ENCODE measurements around a stretch of chr17.

DNA sequence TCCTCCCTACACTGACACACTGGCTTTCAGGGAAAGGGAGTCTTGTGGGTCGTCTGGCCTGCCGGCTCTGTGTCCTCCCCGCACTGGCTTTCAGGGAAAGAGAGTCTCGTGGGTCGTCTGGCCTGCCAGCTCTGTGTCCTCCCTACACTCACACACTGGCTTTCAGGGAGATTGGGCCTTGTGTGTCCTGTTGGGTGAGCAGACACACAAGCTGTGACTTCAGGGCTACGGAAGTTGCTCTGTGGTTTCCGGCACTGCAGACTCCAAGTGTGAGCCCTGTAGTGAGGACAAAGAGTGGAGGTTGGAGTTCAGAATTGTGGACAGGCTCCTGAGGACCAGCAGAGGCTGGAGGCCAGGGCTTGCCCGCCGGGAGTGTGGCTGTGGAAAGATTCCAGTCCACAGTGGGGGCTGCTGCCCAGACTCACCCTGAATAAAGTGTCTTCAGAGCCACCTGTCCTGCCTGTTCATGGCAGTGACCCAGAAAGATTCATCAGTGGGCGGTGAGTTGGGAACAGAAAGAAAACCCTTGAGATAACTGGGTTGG, 19.6 kb upstream of the ZNF750 start:
- RRBS, result no CpG with 5 or more reads among the region's 10 CpGs

DNA sequence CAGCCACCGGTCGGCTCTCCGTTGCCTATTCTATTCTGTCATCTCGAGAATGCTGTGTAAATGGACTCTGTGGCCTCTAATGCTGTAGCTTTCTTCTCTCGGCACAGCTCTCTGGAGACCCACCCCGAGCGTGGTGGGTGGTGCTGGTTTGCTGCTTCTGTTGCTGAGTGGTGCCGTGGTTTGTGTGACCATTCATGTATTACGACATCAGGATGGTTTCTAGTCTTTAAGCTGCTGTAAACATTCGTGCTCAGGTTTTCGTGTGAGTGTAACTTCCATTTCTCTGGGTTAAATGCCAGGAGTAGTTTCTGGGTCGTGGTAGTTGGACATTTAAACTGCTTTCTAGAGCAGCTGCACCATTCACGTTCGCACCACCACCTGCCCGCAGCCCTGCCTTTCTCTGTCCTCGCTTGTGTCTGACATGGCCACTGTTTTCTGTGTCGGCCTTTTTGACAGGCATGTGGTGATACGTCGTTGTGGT, 47.6 kb upstream of the ZNF750 start:
- RRBS, result no CpG with 5 or more reads among the region's 19 CpGs

- RRBS, result no CpG with 5 or more reads among the region's 7 CpGs
These were observed 104.7 kb downstream of the B3GNTL1 start for GRCh38 chr17:82946828-82947308.

DNA sequence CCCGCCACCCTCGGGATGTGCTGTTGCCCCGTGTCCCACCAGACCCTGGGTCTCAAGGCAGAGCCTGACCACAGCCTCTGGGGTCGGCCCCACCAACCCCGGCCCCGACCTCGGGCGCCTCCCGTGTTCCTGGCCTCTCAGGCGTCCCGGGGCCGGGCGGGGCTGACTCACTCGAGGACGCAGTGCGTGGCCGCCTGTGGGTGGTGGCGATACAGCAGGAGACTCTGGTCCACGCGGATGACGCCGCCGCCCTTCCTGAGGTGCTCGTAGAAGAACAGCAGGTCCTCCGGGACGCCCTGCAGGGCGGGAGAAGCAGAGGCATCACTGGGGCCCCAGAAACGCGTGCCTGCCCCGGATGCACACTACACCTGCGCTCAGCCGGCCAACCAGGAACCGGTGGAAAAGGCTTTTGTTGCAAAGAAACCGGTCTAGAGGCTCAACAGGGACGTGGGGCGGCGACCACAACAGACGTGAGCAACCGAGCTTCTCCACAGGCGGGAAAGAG, 90.6 kb downstream of the B3GNTL1 start:
- RRBS, result 94% methylated on average over 13 of the region's 40 CpGs

DNA sequence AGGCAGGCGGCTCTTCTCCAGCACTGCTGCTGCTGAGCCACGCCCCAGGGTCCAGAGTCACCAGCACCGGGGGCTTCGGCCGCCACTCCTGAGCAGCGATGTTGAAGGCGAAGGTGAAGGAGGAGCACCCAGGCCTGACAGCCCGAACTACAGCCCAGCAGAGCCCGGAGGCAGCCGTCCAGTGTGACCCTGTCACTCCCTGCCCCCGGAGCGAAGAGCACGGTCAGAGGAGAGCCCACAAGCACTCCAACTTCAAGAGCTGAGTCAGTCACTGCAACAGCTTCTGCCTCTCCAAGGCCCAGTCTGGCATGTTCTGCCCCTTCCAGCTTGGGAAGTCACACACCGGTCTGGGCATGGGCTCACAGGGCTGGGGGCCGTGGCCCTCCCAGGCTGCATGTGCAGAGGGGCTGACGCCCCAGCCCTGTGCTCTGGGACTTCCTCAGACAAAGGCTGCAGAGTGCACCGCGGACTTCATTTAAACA, 41.4 kb downstream of the B3GNTL1 start:
- RRBS, result 92% methylated on average over 7 of the region's 18 CpGs

GRCh38 chr17:83077834-83078264, 1.6 kb upstream of the METRNL start:
- RRBS, result no CpG with 5 or more reads among the region's 7 CpGs

- RRBS, result 94% methylated on average over 5 of the region's 20 CpGs
These were observed 15.8 kb downstream of the METRNL start for GRCh38 chr17:83095222-83095664.

- RRBS, result no CpG with 5 or more reads among the region's 69 CpGs
These were observed 24.0 kb downstream of the METRNL start for GRCh38 chr17:83103086-83104098.

DNA sequence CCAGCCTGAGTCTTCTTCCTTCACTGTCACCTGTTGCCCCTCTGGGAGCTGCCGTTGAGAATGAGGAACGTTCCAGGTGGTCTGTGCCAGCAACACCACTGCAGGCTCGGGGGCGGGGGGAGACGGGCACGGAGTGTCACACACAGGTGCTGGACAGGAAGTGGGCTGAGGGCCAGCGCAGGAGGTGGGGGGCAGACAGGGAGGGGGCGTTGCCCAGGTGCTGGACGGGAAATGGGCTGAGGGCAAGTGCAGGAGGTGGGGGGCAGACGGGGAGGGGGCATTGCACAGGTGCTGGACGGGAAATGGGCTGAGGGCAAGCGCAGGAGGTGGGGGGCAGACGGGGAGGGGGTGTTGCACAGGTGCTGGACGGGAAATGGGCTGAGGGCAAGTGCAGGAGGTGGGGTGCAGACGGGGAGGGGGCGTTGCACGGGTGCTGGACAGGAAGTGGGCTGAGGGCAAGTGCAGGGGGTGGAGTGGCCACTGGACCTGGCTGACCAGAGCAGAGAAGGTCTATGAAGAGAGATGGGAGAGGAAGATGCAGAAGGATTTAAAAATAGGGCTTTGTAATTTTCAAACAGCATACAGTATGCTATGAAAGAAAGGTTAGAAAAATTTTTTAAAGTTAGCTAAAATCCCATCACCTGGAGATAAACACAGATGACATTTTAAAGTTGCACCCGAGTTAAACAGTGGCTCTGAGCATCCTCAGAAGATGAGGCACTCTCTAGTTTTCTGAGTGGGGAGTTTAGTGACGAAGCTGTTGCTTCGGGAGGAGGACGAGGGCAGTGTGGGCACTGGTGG, 28.5 kb downstream of the METRNL start:
- RRBS, result no CpG with 5 or more reads among the region's 21 CpGs

DNA sequence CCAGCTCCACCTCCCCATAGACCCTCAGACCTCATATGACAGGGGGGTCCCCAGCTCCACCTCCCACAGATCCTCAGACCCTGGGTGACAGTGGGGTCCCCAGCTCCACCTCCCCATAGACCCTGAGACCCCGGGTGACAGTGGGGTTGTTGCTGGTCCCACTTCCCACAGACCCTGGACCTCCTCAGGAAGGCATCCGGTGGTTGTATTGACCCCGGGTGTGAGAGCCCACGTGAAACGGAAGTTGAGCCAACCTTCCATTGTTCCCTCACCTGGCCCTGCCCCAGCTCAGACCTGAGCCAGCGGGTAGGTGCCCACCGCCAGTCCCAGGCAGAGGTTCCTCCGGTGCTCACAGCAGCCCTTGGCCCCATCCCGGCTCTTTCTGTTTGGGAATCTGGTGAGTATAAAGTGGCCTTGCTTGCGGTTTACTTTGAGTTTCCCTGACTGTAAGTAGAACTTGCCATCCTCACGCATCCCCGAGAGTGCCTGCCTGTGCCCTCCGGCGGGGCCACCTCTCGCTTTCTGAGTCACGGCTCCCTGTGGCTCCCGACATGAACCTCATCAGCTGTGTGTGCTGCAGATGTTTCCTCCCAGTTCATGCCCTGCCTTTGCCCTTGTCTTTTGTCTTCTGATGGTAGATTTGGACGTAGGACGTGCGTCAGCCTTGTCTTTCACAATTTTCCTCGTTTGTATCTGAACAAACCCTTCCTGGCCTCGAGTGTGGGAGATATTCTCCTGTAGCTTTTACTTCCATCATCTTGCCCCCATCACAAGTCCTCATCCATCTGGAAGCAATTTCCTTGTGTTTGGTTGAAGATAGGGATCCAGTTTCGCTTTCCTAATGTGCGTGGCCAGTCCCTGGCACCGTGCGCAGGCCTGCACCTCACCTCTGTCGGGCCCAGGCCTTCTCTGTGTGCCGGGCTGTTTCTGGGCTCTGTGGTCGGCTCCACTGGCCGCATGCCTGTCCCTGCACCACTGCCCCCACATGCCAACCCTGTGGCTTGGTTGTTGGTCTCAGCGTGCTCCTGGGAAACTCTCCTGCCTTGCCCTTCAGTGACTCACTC, 75.9 kb downstream of the METRNL start:
- RRBS, result 49% methylated on average over 7 of the region's 31 CpGs

GRCh38 chr17:83200199-83200926, 121.0 kb downstream of the METRNL start:
- RRBS, result no CpG with 5 or more reads among the region's 25 CpGs

Measured in SK-N-MC (cell line).